Kidney (tissue), 2 donors: ENCODE measurements around a stretch of chr1.

GRCh38 chr1:21541287-21541869 is 32.2 kb downstream of the ALPL start:
- PRO-cap: no peak
- RRBS: no CpG with 5 or more reads among the region's 8 CpGs

- PRO-cap: no peak
- RRBS: no CpG with 5 or more reads among the region's 4 CpGs
Measured at GRCh38 chr1:21541870-21542441, 32.7 kb downstream of the ALPL start.

GRCh38 chr1:21546342-21546559 is 37.0 kb downstream of the ALPL start:
- PRO-cap: no peak
- RRBS: no CpG with 5 or more reads among the region's 1 CpG

DNA sequence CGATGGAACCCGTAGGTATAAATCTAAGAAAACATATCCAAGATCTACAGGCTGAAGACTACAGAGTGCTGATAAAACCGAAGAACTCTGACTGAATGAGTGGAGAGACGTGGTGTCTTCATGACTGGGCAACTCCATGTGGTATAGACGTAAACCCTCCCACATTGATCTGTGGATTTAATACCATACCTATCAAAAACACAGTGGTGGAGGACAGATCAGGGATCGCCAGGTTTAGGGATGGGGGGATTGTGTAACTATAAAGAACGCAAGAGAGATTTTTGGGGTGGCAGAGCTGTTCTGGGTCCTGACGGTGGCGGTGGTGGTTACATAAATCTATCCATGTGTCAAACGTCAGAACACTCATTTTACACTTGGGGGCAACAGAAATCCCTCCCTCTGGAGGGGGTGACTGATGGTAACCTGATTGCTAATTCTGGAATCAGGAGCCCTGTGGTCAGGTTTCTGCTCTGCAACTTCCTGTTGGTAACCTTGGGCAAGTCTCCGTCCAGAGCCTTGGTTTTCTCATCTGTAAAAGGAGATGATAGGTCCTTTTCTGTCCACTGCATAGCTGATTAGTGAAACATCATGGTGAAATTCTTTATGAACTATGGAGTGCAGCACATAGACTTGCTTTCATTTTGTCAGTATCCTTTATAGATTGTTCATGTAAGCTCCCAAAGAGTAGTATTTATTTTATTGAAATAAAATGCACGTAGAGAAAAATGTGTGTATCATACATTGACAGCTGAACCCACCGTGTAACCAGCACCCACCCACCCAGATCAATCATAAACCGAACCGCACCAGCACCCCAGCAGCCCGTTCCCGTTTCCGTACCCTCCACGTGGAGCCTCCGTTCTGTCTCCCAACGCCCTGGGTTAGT is 40.9 kb downstream of the ALPL start:
- PRO-cap: no peak
- RRBS: no CpG with 5 or more reads among the region's 21 CpGs

DNA sequence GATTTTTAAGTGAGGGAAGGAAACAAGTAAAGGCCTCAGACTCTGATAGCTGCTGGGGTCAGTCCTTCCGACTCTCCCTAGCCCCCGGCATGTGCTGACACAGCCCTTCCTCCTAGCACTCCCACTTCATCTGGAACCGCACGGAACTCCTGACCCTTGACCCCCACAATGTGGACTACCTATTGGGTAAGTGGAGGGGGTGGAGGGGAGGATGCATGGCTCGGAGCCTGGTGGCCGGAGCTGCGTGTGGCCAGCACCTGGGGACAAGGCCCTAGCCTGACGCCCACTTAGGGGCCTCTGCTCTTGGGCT is 60.9 kb downstream of the ALPL start:
- PRO-cap: no peak
- RRBS: 100% methylated on average over 2 of the region's 8 CpGs

DNA sequence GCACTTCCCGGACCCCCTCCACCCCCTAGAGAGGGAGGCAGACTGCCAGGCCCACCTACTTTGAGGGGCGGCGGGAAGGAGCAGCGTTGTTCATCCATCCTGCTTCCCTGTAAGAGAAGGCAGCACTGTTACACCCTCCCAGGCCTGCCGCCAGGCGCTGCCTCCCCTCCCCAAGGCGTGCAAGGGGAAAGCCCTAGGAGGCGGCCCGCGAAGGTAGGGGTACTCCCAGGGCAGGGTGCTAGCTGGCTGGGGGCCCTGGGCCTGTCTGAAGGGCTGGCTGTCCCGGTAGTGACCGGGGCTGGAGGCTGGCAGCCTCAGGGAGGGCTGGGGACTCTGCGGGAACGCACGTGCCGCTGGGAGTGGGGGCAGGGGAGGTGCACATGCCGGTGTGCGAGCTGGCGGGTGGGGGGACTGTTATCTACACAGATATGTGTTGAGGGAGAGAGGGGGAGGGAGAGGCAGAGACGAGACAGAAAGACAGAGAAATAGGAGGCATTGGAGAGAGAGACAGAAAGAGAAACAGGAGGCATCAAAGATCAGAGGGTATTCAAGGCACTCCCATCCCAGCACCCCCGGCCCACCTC is 50.1 kb downstream of the RAP1GAP start:
- PRO-cap: no peak
- RRBS: 27% methylated on average over 5 of the region's 21 CpGs

DNA sequence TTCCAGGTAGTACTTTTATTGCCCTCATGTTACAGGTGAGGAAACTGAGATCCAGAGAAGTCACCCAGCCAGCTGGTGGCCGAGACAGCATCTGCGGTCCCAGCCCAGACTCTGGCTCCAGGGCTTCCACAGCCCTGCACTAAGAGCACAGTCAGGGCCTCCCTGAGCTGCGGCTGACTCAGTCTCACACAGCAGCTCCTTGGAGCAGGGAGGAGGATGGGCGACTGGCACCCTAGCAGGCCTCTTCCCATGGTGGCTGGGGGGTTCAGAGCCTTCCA is 26.8 kb downstream of the RAP1GAP start:
- PRO-cap: no peak
- RRBS: no CpG with 5 or more reads among the region's 4 CpGs

DNA sequence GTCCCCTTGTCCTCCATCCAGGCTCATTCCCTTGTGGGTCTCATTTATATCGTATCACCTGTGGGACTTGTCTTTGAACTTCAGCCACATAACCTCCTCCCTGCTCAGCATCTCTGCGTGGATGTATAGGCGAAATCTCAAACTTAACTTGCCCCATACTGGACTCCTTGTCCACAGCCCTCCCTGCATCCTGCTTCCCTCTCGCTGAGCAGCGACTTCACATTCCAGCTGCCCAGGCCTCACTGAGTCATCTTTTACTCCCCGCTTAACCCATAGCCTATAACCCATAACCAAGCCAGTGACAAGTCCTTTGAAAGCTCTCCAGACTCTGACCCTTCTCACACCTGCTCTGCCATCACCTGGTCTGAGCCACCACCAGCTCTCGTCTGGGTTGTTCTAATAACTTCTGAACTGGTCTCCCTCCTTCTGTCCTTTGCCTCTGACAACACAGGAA is 4.8 kb downstream of the LDLRAD2 start:
- PRO-cap: no peak
- RRBS: no CpG with 5 or more reads among the region's 7 CpGs

GRCh38 chr1:21836682-21837116 is 24.6 kb downstream of the LDLRAD2 start:
- PRO-cap: no peak
- RRBS: 97% methylated on average over 5 of the region's 14 CpGs

DNA sequence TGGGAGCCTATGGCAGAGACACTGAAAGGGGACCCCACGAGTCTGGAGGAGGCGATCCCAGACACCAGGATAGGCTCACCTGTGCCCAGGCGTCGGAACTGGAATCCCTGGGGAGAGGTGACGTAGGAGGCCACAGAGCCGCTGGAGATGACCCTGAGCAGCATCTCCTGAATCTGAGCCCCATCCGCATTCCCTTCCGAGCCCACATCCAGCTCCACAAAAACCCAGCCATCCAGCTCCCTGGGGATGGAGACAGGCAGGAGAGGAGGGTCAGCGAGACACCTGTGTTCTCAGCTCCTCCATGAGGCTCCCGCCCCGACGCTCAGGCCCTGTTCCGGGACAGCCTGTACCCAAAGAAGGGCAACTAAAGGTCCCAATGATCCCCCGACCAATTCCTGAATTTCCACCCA is 47.2 kb downstream of the HSPG2 start:
- PRO-cap: no peak
- RRBS: no CpG with 5 or more reads among the region's 14 CpGs

GRCh38 chr1:21895978-21896375 is 41.1 kb downstream of the HSPG2 start:
- PRO-cap: no peak
- RRBS: no CpG with 5 or more reads among the region's 8 CpGs

GRCh38 chr1:21901440-21901940 is 35.6 kb downstream of the HSPG2 start:
- PRO-cap: no peak
- RRBS: no CpG with 5 or more reads among the region's 5 CpGs

DNA sequence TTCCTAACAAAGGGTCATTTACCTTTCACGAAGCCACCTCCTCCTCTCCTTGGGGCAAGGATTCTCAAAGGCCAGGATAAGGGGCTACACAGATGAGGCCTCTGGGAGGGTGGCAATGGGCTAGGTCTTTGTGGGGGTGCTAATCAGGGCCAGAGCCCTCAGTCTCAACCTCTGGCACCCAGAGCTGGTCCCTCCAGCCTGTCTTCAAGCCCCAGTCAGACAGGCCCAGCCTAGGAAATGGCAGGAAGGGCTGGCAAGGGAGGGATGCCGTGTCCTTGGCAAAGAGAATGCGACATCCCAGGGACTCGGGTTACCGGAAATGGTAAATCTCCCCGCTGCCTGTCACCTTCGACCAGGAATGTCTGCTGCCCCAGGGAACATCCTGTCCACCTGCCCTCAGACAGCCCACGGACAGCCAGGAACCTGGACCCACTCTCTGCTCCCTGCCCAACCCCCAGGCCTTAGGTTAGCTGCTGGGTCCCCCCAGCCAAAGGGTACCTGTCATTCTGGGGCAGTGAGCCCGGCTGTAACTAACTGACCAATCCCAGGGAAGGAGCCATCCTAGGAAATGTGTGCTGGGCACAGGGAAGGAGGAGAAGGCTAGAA is 23.9 kb downstream of the HSPG2 start:
- PRO-cap: no peak
- RRBS: no CpG with 5 or more reads among the region's 9 CpGs

GRCh38 chr1:21927223-21928363 is 9.5 kb downstream of the HSPG2 start:
- PRO-cap: no peak
- RRBS: 26% methylated on average over 4 of the region's 16 CpGs

DNA sequence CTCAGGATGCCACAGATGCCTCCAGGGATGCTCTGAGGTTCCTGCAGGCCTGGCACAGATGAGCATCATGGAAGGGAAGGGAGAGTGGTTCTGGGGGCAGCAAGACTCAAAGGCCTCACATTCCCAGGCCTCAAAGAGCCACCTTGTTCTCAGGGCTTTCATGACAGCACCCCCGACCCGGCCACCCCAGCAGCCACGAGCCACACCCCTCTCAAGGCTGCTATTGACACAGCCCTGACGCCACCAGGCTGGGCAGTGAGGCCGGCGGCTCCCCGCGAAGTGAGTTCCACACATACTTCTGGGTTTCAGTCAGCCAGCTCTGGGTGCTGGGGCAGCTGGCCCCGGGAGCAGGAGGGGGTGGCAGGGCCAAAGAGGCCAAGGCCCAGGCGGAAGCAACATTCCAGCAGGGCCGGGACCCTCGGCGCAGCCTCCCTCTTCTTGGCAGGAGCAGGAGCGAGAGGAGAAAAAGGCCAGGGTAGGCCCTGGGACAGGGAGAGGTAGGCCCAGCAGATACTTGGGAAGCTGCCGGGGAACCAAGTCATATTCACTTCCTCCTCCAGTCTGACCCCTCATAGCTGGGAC is 6.0 kb downstream of the HSPG2 start:
- PRO-cap: unidirectional peak, plus-strand start at position 255 of the sequence
- RRBS: 5% methylated on average over 13 of the region's 15 CpGs

GRCh38 chr1:21931596-21932035 is 5.5 kb downstream of the HSPG2 start:
- PRO-cap: no peak
- RRBS: no CpG with 5 or more reads among the region's 1 CpG

DNA sequence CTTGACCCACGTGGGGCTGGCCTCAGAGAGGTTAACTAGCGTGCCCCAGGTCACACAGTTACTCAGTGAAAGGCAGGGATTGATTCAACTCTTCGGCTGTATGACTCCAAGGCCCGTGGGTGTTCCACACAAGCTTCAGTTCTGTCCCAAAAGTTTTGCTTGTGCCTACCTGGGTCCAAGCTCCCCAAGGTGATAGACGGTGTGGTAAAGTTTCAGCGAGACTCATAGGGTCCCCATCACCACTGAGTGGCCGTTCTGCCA is 670 bp downstream of the HSPG2 start:
- PRO-cap: no peak
- RRBS: no CpG with 5 or more reads among the region's 7 CpGs

GRCh38 chr1:22162976-22163578 is 20.2 kb upstream of the WNT4 start:
- PRO-cap: no peak
- RRBS: 100% methylated on average over 2 of the region's 15 CpGs

GRCh38 chr1:22529951-22530645 is 33.2 kb upstream of the EPHA8 start:
- PRO-cap: no peak
- RRBS: no CpG with 5 or more reads among the region's 11 CpGs

GRCh38 chr1:22602286-22602690 is 34.1 kb upstream of the C1QA start:
- PRO-cap: no peak
- RRBS: 78% methylated on average over 7 of the region's 13 CpGs